Gastrocnemius medialis (tissue), 3 donors: ENCODE data around the genes HEPACAM2, SGCE and PPP1R9A.

DNA sequence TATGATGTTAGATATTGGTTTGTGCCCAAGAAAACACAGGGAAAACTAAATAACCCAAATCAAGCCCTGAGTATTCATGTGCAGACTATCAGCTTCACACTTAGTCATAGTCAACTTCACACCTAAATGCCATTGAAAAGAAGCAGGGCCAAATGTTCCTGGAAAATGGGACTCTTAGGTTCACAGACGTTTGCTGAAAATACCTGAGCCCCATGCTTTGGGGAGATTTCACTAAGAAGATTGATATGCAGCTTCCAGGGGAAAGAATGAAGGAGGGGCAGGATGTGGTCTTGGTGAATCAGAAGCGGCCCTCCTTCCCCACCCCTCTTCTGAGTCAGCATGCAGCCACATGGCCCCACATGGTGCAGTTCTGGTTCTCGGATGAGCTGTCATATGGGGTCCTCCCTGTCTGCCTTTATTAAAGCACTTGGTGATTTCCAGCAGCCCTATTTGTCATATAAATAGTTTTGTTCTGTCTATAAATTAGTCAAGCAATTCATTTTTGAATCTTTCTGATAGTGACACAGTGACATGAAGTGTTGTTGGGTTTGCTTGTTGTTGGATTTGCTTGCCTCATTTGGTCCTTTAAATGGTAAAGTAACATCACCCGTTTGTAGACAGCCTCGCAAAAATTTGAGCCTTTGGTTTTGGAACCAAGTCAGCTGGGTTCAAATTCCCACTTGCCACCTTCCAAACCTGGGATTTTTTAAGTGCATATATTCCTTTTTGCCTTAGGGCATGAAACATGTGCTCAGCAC, 68.0 kb upstream of the CDK6 start:
- PRO-cap: no peak
- RAMPAGE, long total RNA, 3 experiments: no peak in any of the 3 experiments

DNA sequence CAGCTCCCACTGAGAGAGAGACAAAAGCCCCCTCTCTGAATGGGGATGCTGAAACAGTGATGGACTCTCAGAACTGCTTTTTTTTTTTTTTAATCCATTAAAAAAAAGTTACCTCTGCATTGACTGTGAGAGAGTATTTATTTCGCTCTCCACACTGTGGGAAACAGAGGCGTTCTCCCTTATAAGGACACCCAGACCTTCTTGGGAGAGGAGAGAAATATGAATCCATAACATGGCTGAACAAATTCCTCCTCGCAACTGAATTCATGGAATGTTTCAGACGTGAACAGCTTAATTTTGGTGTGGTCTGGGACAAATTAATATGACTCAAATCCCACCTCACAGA, 73.5 kb downstream of the SAMD9 start:
- PRO-cap: no peak
- RAMPAGE, long total RNA, 3 experiments: no peak in any of the 3 experiments

DNA sequence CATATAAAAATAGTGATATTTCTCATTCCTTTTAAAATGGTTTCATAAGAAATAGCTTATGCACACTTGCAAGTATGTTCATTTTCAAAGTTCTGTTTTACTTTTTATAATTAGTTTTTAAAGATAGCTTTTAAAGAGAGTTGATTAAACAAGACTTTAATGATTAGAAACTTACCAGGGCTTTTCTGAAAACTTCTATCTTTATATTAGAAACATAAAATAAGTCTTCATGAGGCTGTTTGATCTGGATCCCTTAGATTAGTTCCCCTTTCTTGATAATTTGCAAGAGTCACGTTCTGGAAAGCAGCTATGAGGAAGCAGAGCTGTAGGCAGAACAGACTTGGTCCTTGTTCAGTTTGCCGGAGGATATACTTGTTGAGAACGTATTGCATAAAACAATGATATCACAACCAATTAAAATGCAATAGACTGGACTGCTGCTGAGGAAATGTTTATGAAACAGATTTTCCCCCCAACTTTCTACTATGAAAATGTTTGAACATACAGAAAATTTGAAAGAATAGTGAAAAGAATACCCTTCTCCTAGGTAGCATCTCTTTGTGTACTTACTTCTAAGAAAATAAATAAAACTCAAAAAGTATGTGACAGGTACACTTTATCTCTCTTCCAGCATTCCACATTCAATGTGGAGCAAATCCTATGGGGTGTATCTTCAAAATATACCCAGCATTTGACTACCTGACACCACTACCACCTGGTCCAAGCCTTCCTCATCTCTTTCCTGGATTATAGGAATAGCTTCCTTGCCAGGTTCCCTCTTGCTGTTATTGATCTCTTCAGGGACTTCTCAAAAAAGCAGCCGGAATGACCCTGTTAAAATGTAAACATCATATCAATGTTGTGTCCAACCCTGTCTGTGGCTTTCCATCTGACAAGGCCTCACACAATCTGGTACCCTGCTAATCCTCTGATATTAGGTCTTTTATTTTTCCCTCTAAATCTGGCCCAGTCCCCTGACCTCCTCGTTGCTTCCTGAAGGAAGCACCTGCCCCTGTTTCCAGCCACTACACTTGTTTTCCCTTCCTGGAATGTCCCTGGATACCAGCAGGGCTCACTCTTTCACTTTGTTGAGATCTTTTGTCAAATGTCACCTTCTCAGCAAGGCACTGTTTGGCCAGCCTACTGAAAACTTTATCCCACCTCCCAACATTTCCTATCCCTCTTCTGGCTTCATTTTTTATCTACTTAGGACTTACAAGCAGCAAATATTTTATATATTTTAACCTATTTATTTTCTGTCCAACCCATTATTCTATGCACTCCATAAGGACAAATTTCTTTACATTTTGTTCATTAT, 2.5 kb downstream of the SAMD9L start:
- PRO-cap: no peak
- RAMPAGE, long total RNA, 3 experiments: no peak in any of the 3 experiments

- PRO-cap: no peak
- RAMPAGE, long total RNA, 3 experiments: no peak in any of the 3 experiments
These were observed 1.3 kb downstream of the SAMD9L start for GRCh38 chr7:93146885-93147305.

- PRO-cap: no peak
- RAMPAGE, long total RNA, 3 experiments: no peak in any of the 3 experiments
These were observed at the start of gene HEPACAM2 for GRCh38 chr7:93225979-93226731. Gene HEPACAM2, minus strand, starts transcription at chr7:93226469.

DNA sequence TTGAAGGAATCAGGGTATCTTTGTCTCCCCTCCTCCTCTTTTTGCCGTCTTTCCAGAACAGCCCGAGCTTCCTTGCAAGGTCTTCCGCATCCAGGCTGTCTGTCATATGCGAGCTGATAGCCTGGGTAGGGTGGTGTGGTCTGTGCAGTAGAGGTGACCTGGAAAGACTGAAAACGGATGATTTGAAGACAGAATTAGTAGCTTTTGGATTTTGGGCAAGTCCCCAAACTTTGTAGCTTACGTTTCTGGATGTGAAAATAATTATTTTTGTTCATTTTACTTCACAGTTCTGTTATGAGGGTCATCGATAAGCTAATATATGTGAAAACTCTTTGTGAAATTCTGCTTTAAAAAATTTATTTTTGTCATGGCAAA, 552 bp downstream of the VPS50 start:
- PRO-cap: no peak
- RAMPAGE, long total RNA, 3 experiments: no peak in any of the 3 experiments

DNA sequence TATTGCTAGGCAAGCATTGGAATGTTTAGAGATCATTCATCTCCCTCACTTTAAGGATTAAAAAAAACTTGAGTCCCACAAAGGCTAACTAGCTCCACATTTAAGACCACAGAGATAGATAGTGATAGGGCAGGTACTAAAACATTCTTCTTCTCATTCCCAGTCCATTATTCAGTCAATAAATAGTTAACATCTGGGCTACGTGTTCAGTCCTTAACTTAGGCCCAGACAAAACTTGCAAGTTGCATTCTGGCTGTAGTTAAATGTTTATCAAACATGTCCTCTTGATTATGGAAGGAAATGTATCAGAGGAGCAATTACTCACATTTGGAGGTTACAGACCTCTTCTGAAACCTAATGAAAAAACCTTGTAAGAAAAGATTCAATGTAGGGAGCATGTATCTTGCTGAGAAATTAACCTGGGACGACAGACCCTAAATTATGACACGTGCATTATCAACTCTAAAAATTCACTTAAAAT, 2.5 kb downstream of the GNG11 start:
- PRO-cap: no peak
- RAMPAGE, long total RNA, 3 experiments: no peak in any of the 3 experiments

DNA sequence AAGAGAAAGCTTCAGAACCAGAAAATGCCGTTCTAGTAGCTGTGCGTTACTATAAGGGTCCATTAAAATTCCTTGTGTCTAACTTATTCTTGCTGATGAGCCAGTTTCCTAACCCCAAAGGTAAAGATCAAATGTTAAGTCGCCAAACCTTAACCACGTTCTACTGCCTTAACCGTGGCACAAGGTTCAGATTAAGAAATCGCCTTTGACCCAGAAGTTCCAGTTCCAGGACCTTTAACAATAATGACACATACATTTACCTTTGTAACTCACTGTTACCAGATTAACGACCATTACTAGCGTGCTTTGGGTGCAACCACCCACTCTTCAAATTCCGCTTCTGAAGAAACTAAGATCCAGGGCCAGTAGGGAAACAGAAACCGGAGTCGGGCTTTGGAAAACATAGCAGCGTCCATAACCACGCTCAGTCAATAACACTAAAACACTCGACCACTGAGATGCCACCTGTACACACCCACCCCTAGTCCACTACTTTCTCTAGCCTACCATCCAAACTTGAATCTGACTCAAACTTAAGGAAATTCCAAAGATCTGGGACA, 596 bp downstream of the BET1 start:
- PRO-cap: no peak
- RAMPAGE, long total RNA, 3 experiments: no peak in any of the 3 experiments

DNA sequence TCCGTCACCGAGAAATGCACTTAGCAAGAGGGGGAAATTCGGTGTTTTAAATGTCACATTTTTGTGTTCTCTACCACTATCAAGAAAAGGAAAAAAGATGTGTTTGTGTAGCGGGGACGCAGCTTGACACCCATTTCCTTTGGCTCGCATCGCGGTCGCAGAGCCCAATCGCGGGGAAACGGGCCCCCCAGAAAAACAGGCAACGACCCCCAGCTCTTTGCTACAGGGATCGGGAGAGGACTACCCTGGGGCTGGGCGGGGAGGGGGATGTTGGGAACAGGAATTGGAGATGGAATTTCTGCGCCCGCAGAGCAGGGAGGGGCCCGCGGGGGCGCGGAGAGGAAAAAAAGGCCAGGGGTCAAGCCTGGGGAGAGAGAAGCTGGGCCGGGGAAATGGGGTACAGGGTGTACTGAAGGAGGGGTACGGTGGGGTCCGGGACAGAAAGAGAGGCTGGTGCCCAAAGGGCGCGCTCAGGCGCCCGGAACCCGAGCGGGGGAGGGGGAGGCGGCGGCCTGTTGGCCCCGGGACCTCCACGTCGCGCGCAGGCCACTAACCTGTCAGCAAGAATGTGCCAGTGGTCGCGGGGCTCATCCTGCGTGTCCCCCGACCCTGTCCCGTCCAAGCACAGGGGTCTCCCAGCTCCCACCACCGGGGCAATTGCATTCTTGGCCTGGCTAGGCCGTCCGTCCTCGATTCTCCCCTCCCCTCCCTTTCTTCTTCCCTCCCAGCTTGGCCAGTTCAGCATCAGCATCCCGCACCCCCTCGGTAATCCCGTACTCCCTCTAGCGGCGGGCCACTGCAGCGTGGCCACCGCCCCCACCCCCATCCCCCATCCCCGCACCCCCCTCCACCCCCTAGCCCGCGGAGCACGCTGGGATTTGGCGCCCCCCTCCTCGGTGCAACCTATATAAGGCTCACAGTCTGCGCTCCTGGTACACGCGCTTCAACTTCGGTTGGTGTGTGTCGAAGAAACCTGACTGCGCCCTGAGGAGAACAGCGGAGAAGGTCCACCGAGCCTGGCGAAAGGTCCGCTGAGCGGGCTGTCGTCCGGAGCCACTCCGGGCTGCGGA, at the start of gene SGCE:
Gene SGCE, minus strand, starts transcription at position 698 of the 1,070 bp plus-strand sequence.
- PRO-cap: bidirectional peak, plus-strand start at position 935 of the sequence, minus-strand start at position 713 of the sequence
- RAMPAGE, long total RNA, 3 experiments: start-site peak on the plus strand in 2 of 3 experiments, centred at position 935 of the sequence, 25 to 148 reads per replicate; start-site peak on the minus strand in 3 of 3 experiments, centred at positions 684 to 703 of the sequence, 49 to 69 reads per replicate

GRCh38 chr7:94907382-94908286, at the start of gene PPP1R9A:
Gene PPP1R9A, plus strand, starts transcription at chr7:94907594.
- PRO-cap: unidirectional peak, plus-strand start at chr7:94907693; unidirectional peak, plus-strand start at chr7:94907755
- RAMPAGE, long total RNA, 3 experiments: start-site peak on the plus strand in 2 of 3 experiments, at chr7:94907299-94907693 at its widest, 13 to 83 reads per replicate

GRCh38 chr7:94908977-94909280, 1.5 kb downstream of the PPP1R9A start:
- PRO-cap: no peak
- RAMPAGE, long total RNA, 3 experiments: no peak in any of the 3 experiments

GRCh38 chr7:94972865-94973592, 65.6 kb downstream of the PPP1R9A start:
- PRO-cap: no peak
- RAMPAGE, long total RNA, 3 experiments: no peak in any of the 3 experiments

DNA sequence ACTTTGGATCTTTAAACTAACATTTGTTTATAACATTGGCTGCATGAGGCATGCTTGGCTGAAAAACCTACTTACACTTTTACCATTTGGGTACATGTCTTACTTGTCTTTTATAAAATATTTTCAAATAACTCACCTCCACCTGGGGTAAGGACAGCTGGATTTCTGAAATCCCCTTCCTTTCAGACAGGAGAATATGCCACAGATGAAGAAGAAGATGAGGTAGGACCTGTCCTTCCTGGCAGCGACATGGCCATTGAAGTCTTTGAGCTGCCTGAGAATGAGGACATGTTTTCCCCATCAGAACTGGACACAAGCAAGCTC, 98.6 kb downstream of the PON1 start:
- PRO-cap: no peak
- RAMPAGE, long total RNA, 3 experiments: no peak in any of the 3 experiments

DNA sequence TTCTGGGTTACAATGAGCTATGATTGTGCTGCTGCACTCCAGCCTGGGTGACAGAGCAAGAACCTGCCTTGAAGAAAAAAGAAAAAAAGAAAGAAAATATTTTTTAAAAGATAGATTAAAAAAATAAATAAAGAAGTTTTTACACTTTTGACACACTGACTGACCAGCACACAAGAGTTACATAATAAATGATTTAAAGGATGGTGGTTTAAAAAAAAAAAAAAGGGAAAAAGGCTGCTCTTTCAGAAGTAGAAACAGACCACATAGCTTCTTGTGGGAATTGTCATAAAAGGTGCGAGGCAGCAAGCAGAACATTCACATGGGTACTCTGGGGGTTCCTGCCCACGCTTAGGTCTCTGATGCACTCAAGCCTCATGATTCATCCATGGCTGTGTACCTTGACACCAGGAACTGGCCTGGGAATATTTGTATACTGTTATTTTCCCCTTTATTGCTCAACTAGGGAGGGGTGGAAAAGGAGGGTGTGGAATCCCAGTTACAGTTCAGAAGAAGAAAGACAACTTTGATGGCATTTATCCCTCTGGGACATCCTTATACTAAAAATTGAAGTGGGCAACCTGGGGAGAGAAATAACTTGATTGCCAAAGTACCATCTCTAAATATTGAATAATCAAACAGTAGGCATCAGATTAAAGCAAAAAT, 4.0 kb downstream of the PON2 start:
- PRO-cap: no peak
- RAMPAGE, long total RNA, 3 experiments: no peak in any of the 3 experiments

DNA sequence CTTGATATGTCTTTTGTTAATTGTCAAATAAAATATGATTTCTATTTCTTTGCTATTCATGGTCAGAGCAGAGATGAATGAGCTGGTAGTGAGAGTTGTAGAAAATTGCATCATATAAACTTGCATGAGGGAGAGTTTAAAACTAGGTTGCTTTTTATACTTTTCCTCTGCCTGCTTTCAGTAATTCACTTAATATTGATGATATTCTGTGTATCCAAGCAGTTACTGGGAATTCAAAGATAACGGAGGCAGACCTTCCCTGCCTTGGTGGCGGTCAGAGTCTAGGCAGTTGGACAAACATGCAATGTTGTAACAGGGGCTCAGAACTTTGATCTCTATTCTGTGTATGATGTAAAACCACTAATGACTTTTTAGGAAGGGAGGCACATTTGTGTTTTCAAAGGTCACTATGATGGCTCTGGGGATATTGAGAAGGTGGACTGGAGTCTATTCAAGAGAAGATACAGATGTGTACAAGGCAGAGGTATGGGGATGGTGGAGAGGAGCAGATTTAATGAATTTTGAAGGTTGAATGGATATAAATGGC, 5.5 kb upstream of the PON2 start:
- PRO-cap: no peak
- RAMPAGE, long total RNA, 3 experiments: no peak in any of the 3 experiments

DNA sequence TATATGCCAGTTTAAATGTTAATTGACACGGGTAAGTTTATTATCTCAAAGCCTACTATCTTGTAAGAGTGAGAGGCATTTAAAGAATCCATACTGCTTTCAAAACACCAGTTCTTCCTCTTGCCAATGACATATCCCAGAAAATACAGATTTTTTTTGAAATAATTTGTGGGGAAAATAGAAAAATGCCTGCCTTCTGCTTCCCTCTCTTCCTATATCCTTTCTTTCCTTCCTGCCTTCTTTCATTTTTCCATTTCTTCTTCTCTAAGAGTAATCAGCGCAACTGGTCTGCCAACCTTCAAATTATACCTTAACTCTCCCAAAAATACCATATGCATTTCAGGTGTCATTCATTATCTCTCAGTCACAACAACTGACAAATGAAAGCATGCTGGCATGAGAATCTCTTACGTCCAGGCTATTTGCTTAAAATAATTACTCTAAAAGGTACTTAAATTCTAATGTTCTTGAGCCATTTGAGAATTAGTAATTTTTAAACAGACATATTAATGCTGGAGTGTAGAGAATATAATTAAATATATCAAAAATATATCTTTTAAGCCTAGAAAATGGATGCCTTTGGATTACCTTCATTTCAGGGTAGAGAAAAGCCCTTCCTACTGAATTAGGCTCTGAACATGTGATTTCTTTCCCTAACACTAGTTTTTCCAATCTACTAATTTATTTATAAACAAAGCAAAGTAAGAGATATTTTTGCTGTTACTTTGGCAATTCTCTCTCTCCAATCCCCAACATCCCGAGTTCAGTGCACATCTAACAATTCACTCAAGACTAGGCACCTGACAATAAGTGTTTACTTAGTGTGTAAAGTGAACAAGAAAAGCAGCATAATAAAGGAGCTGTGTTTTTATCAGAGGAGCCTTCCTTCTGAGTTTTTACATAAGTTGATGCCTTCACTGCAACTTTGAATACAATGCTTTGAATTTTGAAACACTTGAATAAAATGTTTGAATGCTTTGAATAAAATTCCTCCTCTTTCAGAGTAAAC, 11.9 kb downstream of the PDK4 start:
- PRO-cap: no peak
- RAMPAGE, long total RNA, 3 experiments: no peak in any of the 3 experiments

- PRO-cap: no peak
- RAMPAGE, long total RNA, 3 experiments: no peak in any of the 3 experiments
These were observed 1.1 kb downstream of the PDK4 start for GRCh38 chr7:95595254-95595625.

DNA sequence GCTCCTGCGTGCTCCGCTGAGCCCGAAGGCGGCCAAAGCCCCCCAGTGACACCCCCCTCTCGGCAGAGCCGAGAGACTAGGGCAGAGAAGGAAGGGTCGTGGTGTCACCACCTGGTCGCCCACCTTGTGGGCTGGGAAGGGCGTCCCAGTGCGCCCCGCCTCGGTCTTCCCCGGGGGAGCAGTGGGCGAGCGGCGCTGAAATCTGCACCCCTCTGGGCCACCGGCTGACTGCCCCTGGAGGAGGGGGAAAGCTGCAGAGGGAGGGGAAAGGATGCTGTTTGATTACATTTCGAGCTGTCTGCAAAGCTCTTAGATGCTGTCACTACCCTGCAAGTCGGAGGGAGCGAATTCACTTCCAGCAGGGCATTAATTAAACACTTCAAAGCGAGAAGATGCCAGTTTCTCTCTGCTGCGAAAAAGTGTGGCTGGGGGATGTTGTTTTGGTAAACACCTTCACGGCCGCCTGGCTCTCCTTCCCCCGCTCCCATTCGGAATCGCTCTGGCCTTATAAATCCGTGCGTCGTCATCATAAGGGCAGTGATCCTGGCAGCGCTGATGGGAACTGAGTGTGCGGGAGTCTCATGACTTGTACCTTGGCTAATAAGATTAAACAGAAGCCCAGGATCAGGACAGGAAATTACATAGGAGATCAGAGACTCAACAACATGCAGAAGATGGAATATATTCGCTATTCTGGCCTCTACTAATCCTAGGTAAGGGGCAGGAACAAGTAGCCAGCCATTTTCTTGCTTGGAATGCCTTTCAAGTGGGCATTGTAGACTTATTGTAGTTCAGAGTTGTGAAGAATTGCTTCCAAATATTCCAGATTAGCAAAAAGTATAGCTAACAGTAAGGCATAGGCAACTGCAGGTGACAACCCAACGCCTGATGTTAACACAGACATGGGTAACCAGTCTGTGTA, 833 bp downstream of the DYNC1I1 start:
- PRO-cap: bidirectional peak, plus-strand start at position 635 of the sequence, minus-strand start at position 501 of the sequence
- RAMPAGE, long total RNA, 3 experiments: no peak in any of the 3 experiments

DNA sequence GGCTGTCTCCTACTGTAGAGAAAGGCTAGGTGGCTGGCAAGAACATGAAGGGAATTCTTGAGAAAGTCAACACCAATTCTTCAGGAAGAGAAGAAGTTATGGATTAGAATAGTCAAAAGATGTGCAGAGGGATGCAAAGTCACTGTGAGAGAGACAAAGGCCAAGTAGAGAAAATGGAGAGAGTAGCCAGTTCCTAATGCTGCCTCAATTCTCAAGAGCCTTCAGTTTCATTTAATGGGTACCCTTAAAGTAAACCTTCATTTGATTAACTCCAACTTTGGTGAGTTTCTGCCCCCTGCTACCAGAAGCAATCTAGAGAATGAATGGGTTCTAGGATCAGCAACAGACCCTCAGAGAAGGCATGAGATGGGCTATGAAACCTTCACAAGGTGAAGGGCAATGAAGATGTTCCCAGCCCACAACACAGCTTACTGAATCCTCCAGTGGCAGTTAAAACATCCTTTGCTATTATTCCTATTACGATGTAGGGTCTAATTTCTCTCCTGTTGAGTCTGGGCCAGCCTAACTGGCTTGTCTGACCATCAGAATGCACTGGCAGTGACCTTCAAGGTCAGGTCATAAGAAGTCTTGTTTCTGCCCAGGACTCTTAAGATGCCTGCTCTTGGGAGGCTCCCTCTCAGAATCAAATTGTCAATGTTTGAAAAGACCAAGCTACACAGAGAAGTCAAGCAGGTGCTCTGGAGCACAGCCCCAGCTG, 159.1 kb downstream of the SLC25A13 start:
- PRO-cap: no peak
- RAMPAGE, long total RNA, 3 experiments: no peak in any of the 3 experiments

GRCh38 chr7:96179347-96179893, 142.5 kb downstream of the SLC25A13 start:
- PRO-cap: no peak
- RAMPAGE, long total RNA, 3 experiments: no peak in any of the 3 experiments